Airway epithelial cell (primary cell): ENCODE results near the genes TMEM265, PHKG2 and VKORC1.

- RAMPAGE, long total RNA: no peak
These were observed 3.4 kb upstream of the FBRS start for GRCh38 chr16:30654530-30655458.

DNA sequence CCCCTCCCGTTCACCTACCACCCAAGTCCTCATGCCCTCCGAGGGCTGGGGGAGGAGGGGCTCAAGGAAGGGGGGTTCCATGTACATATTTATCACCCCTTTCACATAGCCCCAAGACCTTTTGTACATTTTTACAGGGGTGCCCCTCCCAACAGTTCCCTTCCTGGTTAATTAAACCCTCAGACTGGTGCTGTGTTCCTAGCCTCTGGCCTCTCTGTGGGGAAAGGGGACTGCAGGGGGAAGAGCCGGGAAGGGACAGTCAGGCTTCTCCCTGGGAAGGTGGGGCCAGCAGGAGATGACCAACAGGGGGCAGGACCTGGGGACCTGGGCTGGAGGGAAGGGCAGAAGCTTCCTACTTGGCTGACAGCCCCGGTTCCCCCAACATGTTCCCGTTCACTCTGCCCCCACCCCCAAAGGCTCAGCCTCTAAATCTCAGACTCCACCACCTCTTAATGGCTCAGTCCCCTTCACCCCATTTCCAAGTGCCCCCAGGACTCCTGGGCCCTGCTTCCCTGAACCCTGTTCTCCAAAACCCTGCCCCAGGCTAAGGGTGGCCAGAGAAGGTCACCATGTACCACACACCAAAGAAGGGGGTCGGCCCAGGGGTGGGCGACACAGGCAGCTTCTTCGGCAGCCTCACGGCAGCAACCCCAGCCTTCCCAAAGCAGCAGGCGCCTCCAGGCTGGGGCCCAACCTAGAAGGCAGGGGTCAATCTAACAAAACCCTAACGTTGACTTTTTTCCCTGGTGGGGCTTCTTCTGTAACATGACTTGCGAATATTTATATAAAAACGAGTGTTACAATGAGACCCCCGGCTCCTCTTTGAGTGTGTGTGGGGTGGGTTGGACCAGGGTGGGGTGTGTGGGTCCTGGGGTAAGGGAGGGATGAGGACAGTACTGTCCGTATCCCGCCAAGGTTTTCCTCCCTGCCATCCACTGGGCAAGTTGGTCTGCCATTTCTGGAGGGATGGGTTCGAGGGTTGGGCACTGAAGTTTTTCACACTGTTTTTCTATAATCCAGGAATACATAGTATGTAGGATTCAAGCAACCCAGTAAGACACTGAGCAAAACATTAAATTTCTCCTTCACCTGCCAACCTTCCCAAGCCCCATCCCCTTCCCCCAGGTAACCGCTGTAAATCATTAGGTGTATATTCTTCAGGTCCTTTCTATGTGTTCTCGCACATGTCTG lies 12.2 kb downstream of the FBRS start:
- RAMPAGE, long total RNA: no peak

GRCh38 chr16:30723694-30724183 lies 16.7 kb upstream of the TMEM265 start:
- RAMPAGE, long total RNA: no peak

- RAMPAGE, long total RNA: start-site peak on the plus strand at chr16:30740592-30740689, 753 and 411 reads in 2 replicates
These were observed at the start of gene TMEM265 for GRCh38 chr16:30740265-30741045. Gene TMEM265, plus strand, starts transcription at chr16:30740642.

DNA sequence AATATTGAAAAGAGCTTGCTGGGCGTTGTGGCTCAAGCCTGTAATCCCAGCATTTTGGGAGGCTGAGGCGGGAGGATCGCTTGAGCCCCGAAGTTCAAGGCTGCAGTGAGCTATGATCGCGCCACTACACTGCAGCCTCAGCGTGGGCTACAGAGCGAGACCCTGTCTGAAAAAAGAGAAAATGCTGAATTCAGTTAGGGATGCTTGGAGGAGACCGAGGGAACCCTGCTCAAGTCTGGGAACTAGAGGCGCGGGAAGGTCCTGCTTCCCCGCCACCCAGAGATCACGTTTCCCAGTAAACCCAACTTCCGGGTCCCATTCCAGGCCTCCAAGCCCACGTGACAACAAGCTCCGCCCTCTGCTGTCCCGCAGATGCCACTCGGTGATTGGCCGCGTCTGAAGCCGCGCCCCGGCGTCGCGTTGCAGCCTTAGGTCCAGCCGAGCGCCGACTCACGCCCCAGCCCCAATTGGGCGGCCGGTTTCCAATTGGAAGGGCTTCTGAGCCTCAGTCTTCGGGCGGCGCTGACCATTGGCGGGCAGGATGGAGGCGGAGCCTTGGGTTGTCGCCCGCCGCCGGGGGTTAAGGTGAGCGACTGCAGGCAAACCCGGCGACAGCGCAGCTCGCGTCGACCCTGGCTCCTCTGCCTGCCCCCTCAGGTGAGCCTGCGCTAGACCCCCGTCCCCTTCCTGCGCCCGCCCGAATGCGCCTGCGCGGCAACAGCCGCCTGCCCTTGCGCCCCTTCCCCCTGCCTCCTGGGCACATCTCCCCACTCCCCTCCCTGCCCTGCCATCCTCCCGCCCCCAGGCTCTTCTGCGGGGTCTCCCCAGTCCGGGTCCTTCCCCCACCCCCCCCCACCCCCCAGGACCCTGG lies at the start of gene PHKG2:
TSS of gene PHKG2 (plus strand) at position 592 of the 871 bp plus-strand sequence.
- RAMPAGE, long total RNA: start-site peak on the plus strand centred at position 581 of the sequence, 37 bp wide, 180 and 55 reads in 2 replicates

GRCh38 chr16:30766760-30767352 lies 4.7 kb downstream of the RNF40 start:
- RAMPAGE, long total RNA: no peak

GRCh38 chr16:30768969-30769918 lies 7.1 kb downstream of the RNF40 start:
- RAMPAGE, long total RNA: no peak

DNA sequence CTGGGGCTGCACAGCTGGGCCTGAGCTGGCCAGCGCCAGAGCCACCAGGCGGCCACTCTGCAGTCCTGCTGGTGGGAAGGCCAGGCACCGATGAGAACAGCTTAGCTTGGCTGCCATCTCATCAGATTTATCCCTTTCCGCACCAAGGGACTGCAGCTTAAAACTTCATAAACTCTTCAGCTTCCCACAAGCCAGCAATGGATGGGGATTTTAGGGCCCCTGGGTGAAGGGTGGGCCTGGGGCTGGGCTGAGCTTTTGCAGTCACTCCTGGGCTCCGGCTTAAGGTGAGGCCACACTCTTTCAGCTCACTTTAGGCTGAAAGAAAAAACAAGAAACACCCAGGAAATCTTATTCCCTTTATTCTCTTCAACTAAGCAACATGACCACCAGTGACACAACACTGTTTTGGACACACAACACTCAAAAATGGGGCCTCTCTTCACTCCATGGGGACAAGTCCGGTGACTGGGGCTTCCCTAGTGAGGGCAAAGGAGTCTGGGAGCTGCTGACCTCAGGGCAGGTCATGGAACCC lies 8.8 kb downstream of the ZNF629 start:
- RAMPAGE, long total RNA: no peak

DNA sequence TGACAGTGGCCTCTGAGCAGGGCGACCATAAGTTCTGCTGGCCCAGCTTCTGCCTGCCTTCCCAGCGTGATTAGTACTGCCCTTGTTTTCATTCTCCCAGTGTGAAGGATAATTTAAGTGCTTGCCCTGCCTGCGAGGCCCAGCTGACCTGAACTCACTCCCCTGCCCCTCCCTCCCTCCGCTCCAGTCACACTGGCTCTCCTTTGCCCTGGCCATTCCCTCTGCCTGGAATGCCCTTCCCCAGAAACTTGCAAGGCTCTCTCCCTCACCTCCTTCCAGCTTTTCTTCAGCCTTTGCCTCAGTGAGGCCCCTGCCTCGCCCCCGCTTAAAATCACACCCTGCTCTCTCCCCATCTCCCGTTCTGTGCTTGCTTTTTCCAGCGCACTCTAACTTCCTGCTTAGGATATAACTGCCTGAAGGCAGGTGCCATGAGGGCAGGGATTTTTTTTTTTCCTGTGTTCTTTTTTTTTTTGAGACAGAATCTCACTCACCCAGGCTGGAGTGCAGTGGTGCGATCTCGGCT lies 12.3 kb downstream of the BCL7C start:
- RAMPAGE, long total RNA: no peak

DNA sequence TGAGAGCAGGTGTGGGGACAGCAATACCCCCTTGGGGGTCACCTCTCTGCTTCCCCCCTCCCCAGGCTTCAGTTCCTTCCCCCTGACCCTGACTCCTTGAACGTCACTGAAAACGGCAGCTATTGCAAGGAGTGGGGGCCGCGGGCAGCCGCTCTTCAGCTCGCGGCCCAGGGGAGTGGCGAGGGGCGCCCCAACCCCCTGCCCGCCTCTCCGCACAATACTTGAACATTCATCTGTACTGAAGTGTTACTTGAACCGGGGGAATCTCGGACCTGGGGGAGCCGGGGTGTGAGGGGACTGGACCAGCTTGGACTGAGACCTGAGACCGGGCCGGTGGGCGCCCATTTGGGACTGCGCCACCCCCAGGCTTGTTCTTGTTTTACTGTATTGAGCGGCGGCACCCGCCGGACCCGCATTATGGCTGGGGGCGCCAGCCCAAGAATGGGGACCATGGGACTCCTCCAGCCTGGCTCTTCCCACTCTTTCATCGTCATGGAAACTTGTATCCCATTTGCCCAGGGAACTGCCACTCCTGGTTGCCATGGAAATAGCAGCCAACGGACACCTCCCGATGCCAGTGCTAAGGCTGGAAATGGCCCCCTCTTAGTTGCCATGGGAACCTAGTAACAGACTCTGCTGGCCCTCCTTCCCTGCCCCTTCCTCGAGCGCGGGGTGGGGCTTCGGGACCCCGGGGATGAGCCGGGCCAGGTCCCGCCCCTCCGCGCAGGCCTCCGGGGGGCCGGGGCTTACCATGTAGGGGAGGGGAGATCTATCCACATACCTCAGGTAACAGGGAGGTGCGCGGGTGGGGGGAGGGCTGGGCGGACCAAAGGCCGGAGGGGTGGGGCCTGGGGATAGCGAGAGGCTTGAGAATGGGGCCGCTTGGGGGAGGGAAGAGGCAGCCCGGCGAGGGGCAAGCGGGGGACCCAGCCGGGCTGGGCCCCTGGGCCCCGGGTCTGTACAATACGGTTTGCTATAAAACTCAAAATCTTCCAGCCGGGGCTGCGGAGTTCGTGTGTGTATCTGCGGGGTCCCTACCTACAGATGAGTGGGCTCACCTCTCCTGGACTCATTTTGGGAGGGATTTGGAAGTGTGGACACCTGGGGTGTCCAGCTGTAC lies 725 bp upstream of the ORAI3 start:
- RAMPAGE, long total RNA: no peak

GRCh38 chr16:30949614-30950733 lies 1.1 kb downstream of the ORAI3 start:
- RAMPAGE, long total RNA: no peak

DNA sequence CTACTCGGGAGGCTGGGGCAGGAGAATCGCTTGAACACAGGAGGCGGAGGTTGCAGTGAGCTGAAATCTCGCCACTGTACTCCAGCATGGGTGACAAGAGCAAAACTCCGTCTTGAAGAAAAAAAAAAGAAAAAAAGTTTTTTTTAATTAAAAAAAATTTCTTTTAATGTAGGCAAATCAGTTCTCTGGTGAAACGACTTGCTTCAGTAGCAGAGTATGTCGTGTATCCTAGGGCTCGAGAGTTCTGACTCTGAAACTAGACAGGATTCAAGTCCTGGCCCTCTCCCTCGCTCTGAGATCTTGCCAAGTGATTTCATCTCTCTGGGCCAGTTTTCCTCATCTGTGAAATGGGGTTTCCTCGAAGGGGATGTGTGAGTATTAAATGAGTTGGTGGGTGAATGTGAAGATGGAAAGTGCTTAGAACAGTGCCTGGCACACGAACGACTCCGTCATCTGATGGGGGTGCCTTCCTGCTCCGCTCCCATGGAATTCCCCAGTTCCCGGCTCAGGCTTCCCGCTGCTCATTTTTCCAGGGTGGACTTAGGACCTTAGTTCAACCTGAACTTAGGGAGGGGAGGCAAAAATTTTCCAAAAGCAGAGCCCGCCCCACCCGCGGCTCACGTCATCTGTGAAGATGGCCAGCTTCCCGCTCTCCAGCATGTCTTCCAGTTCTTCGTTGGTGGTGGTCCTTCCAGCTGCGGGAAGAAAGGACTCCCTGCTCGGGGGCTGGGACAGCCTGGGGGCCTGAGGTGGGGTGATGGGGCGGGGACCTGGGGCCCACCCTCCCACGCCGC lies 11.3 kb downstream of the HSD3B7 start:
- RAMPAGE, long total RNA: no peak

GRCh38 chr16:30996856-30998010 lies 12.2 kb downstream of the HSD3B7 start:
- RAMPAGE, long total RNA: no peak

DNA sequence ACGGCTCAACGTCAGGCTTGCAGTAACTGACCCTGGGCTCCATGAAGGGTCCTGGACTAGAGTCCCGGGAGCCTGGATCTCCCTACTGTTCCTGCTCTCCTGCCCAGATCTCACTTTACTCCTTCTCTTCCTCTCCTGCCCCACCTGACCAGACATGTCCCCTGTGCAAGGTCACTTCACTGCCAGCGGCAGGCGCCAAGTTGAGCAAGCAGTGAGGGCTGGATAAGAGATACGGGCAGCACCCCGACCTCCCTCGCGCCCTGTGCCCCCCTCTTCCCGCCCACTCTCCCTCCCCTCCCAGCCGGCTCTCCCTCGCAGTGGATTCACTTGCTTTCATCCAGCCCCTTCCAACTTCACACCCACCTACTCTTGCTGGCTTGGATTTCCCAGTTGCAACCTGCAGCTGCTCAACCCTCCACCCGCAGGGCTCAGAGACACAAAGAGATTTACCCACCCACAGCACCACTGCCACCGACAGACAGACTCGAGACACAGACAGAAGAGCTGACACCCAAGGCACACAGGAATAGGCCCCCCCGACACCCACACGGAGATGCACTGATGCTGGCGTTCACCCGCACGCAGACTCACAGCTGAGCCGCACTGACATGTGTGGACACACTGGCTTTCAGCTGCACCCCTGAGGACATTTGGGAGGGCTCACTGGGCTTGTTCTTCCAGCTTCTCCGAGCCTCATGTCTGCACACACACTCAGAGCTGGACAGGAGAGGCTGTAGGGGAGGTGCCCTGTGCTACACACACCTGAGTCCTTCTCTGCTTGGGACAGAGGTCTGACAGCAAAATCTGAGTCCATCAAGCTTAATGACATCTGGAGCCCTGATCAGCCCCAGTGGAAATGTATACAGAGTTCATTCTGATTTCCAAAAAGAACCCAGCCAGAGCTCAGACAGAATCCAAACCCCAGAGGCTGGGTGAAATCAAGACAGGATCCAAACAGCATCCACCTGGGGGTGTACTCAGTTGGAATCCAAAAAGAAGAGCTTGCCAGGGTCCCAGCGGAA lies 8.2 kb downstream of the STX1B start:
- RAMPAGE, long total RNA: no peak

- RAMPAGE, long total RNA: no peak
These were observed 10.4 kb downstream of the ZNF668 start for GRCh38 chr16:31063579-31064160.

DNA sequence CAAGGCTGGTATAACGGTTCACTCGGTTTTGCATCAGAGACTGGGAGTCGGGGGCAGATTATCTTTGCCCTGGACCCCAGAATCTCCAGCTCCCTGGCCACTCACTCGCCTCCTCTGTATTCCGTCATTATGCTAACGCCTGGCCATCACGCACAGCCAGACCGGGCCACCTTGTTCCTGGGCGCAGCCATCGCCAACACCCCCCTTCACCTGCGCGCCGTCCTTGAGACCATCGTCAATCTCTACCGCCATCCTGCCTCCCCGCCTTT lies 638 bp downstream of the VKORC1 start:
- RAMPAGE, long total RNA: no peak

- RAMPAGE, long total RNA: start-site peak on the minus strand at chr16:31094607-31094919, 2,148 and 502 reads in 2 replicates
These were observed at the start of gene VKORC1 for GRCh38 chr16:31094294-31095182. Gene VKORC1, minus strand, starts transcription at chr16:31094797.

DNA sequence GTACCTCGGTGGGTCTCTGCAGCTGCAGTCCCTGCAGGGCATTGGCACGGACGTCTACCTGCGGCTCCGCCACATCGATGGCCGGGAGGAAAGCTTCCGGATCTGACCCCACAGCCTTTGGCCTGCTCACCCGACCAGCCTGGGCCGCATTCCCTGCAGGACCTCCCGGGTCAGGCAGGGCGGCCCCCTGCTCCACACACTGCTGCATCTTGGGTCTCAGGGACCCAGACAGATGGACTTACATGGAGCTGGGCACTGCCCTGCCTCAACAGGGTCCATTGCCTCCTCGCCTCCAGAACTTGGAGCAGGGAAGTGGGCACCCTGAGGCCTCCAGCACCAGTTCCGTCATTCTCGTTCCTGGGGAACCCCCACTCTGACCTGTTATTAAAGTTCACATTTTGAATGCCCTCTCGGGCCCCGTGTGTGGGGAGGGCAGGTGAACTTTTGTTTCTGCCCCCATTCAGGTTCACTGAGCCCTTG lies 4.0 kb downstream of the BCKDK start:
- RAMPAGE, long total RNA: no peak

GRCh38 chr16:31134575-31135381 lies 749 bp downstream of the PRSS8 start:
- RAMPAGE, long total RNA: no peak

- RAMPAGE, long total RNA: no peak
These were observed 9.0 kb downstream of the FUS start for GRCh38 chr16:31188701-31189489.